GM12891 (cell line): Measurements from ENCODE around the gene CREB5.

GRCh38 chr7:27462855-27463308 lies 199.8 kb downstream of the HIBADH start:
- RRBS, result no CpG with 5 or more reads among the region's 6 CpGs

DNA sequence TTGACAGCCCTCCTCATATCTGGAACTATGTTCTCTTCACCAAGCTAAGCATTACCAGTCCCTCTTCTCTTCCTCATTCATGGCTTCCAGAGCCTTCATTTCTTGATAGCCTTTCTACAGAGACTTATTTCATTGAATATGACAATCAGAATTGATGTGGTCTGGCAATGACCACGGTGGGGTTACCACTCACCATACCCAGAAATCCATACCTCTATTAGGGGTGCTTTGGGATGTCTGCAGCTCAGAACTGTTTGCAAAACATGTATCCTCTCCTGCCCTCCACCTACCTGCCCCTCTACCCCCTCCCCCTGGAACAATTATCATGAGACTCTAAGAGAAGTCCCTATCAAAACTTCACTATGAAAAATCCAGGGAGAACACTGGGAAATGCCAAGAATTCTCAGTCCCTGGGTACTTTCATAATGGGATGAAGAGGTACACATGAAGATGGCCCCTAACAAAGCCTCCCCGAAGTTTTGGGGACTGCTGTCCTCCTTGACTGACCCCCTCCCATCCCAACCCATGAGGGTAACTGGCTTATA lies 26.9 kb downstream of the JAZF1 start:
- RRBS, result no CpG with 5 or more reads among the region's 2 CpGs

GRCh38 chr7:28412137-28412748 lies at the start of gene CREB5:
TSS of gene CREB5 (plus strand) at chr7:28412518.
- RRBS, result no CpG with 5 or more reads among the region's 8 CpGs

DNA sequence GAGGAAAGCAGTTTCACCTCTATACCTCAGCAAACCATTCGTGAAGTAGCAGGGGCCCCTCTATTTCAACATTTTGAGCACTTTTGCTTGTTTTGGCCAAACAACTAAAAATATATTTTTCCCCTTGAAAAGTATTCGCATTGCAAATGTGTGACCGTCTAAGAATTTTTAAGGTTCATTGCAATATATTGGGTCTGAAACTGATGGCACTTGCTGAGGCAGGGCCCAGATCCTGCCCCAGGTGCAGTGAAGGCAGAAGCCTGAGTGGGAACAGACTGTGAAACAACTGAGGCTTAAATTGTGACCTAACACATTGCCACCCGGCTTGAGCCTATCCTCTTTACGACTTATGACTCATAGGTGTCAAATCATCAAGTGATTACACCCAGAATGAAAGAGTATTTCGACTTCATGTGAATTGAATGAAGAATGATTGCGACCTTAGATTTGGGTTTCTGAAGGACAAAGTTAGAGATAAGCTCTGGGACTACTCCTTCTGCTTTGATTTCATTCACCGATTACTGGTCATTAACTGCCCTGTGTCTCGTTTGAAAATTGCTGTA lies 200.9 kb downstream of the CREB5 start:
- RRBS, result no CpG with 5 or more reads among the region's 9 CpGs

- RRBS, result no CpG with 5 or more reads among the region's 5 CpGs
These were observed 214.8 kb downstream of the CREB5 start for GRCh38 chr7:28627147-28627573.

DNA sequence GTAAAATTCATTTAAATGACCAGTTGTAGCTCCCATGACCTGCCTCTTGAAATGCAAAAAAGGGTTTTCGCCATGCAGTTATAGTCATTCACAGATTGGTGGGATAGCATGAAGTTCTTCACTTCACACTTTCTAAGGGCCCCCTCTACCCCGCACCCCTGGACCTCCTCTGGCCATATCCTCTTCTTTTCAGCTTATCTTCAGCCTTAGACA lies 215.2 kb downstream of the CREB5 start:
- RRBS, result no CpG with 5 or more reads among the region's 2 CpGs

GRCh38 chr7:28672615-28673037 lies 260.3 kb downstream of the CREB5 start:
- RRBS, result no CpG with 5 or more reads among the region's 2 CpGs

DNA sequence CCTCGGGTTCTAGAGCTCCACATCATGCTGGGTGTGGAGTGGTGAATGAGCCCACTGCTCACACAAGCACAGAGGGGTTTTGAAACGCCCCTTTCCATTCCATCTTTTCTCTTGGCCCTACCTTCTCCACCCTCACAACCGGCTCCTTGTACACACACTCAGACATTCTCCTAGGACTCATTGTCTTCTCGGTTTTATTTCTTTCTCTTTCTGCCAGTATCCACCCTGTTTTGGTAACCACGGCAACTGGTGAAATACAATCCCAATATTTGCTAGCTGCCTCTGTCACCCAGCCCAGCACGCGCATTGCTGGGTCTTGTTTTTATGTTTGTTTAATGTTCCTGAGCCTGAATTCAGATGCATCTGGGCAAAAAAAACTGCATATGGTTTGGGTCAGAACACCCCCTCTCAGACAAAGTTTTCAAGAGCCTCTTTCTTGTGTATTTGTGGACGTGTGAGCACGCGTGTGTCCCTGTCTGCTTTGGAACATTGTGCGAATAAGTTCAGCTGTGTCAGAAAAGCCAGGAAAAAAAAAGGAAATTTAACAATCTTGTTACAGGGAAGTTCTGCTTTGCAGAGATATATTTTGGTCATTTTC lies 226.0 kb downstream of the TRIL start:
- RRBS, result no CpG with 5 or more reads among the region's 11 CpGs

DNA sequence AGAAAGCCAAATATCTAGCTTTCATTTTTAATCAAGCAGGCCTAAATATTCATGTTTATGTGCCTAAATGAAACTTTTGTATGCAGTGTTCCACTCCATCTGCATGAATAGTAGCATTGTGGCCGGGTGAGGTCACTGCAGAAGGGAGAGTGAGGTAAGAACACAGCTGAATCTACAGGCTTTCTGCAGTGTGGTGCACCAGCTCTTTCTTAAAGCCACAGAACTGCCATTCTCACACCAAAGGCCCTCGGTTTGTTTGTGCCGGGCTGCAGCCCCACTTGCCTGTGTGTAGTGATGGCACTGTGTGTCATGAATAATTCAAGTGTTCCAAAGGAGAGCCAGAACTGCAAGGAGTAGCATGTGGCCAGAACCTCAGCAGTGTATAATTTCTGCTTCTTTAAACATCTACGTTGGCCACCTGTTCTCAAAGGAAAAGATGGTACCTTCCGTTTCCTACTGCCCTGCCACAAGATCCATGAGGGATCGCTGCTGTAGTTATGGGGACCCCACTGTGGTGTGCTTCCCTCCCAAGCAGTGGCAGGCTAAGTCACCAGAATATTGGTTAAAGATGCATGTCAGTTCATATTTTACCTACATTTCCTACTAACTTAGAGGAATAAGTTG lies 204.0 kb downstream of the TRIL start:
- RRBS, result no CpG with 5 or more reads among the region's 6 CpGs

- RRBS, result no CpG with 5 or more reads among the region's 9 CpGs
These were observed 55.2 kb downstream of the CPVL start for GRCh38 chr7:29091096-29091571.

- RRBS, result no CpG with 5 or more reads among the region's 20 CpGs
These were observed 4.8 kb upstream of the CHN2 start for GRCh38 chr7:29189640-29190320.

DNA sequence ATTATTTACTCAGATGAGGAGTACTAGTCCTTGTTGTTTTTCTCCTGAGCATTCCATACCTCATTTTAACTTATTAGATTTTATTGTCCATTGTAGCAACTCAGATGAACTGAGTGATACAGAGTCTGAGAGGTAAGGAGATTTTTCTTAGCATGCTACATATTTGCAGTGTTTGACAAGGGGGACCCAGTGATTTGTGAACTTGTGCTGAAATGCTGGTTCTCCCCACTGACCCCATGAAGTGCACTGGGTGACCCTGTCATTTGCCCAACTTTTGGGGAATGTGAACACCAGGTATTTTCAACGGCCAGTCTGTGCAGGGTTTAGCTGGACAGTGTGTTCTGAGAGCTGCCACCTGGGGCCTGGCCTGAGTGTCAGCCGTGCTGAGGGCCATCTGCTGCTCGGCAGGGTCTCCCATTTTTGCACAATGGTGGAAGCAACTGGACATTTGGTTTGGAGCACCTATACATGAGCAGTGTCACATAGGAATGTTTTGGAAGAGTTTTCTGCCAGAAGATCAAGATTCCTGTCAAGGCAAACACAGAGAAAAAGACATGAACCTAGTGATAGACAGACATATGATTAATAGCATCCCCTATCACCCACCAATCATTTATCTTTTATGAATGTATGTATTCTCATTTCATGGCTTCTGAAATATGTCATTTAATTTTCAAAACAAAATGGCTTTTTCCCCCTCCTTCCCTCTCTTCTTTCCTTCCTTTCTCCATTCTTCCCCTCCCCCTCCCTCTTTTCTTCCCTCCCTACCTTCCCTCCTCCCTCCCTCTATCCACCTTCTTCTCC lies 5.2 kb downstream of the CHN2 start:
- RRBS, result no CpG with 5 or more reads among the region's 3 CpGs

- RRBS, result no CpG with 5 or more reads among the region's 7 CpGs
These were observed 165.4 kb upstream of the PRR15 start for GRCh38 chr7:29398262-29398654.

- RRBS, result no CpG with 5 or more reads among the region's 5 CpGs
These were observed 83.2 kb upstream of the PRR15 start for GRCh38 chr7:29480438-29480839.

- RRBS, result no CpG with 5 or more reads among the region's 8 CpGs
These were observed 36.2 kb upstream of the WIPF3 start for GRCh38 chr7:29770030-29770613.

- RRBS, result 12% methylated on average over 34 of the region's 72 CpGs
These were observed 447 bp downstream of the WIPF3 start for GRCh38 chr7:29806593-29807316.

DNA sequence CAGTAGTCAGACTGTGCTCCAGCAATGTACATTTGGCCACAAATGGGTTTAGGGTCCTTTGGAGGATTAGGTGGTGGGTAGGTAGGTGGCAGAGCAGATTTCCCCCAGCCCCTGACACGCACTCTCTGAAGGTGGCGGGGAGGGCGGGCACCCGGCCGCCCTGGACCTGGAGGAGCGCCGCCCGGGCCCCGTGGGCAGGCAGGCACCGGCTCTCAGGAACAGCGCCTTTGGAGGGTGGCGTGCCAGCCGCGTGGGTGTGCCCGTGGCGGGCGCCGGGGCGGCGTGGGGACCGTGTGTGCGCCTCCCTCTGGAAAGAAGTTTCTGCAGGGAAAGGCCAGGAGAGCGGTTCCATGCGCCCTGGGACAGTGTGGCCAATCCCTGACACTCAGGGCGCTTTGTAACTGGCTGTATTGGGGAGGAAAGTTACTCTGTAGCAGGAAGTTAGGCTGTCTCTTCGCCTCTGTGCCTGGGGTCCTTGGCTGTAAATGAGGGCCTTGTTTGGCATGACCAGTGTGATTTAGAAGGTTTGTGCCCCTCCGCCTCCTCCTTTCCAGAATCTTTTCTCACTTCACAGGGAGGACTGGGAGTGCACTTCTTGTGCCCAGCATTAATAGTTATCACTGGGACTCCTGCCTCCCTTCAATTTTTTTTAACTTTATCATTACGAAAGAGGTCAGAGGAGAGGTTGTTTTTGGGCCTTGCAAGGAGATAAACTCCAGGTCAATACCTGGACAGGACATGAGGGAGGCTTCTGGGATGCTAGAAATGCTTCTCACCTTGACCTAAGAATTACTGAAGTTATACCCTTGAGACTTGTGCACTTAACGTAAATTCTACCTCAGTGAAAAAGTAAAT lies 1.2 kb downstream of the WIPF3 start:
- RRBS, result 1% methylated on average over 9 of the region's 29 CpGs

- RRBS, result no CpG with 5 or more reads among the region's 9 CpGs
These were observed 3.2 kb downstream of the WIPF3 start for GRCh38 chr7:29809479-29809902.

GRCh38 chr7:29884036-29884820 lies 77.9 kb downstream of the WIPF3 start:
- RRBS, result 45% methylated on average over 12 of the region's 43 CpGs

GRCh38 chr7:30078671-30079185 lies 50.5 kb downstream of the PLEKHA8 start:
- RRBS, result no CpG with 5 or more reads among the region's 1 CpG